Pericardium (tissue), 1 donor: ENCODE results near the gene ABCC5.

DNA sequence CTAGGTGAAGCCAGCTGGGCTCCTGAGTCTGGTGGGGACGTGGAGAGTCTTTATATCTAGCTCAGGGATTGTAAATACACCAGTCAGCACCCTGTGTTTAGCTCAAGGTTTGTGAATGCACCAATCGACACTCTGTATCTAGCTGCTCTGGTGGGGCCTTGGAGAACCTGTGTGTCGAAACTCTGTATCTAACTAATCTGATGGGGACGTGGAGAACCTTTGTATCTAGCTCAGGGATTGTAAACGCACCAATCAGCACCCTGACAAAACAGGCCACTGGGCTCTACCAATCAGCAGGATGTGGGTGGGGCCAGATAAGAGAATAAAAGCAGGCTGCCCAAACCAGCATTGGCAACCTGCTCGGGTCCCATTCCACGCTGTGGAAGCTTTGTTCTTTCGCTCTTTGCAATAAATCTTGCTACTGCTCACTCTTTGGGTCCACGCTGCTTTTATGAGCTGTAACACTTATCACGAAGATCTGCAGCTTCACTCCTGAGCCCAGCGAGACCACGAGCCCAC lies 2.1 kb upstream of the MCCC1 start:
- RRBS, result no CpG with 5 or more reads among the region's 12 CpGs

GRCh38 chr3:183490561-183491336 lies 62.3 kb upstream of the MCF2L2 start:
- RRBS, result no CpG with 5 or more reads among the region's 20 CpGs

DNA sequence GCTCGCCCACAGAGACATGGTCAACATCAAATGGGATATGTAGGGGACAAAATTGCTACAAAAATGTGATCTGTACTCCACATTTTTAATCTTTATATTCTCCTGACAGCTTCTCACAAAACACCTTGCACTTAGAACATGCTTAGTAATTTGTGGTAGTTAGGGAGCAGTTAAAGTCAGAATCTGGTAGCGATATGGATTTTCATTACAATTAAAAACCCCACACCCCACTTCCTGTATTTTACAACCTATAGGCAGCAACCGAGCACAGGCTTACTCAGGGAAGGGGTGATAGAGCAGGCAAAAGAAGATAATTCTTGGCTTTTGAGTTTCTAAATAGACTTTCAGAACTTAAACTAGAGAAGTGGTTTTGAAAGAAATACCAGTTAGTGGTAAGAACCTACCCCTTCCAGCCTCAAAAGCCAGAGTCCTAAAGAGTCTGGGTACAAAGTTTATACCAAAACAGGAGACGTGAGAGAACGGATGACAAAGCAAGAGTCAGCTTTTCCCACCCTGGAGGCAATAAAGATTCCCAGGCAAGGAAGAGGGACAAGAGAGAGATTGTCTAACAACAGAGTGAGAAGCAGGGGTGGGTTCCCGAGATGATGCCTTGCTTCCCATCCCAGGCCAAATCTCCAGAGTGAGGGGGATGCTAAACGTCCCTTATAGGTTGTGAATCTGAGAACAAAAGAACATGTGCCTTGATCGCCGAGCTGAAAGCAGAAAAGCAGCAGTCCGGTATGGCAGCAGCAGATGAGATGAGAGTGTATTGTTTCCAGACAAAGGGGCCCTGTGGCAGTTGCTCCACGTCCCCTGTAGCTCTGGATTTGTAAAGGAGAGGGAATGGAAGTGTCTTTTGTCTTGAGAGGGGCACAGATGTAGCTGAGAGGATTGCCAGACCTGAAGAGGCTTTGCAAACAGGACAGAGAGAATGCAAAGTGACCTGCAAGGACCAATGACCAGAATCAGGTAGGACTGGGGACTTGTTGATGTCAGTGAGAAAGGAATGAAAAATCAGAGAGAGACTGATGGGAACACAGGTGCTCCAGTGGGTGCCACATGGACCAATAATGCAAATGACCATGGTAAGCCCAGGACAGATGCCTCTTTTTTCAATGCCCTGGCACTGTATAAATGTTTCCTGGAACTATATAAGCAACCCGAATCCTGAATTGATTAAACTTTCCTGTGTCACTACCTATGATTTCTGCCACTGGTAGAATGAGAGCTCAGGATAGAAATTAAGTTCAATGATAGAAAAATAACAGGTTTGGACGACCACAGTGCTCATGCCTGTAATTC lies 36.7 kb downstream of the KLHL6 start:
- RRBS, result no CpG with 5 or more reads among the region's 13 CpGs

GRCh38 chr3:183540821-183541116 lies 14.7 kb downstream of the KLHL6 start:
- RRBS, result no CpG with 5 or more reads among the region's 8 CpGs

DNA sequence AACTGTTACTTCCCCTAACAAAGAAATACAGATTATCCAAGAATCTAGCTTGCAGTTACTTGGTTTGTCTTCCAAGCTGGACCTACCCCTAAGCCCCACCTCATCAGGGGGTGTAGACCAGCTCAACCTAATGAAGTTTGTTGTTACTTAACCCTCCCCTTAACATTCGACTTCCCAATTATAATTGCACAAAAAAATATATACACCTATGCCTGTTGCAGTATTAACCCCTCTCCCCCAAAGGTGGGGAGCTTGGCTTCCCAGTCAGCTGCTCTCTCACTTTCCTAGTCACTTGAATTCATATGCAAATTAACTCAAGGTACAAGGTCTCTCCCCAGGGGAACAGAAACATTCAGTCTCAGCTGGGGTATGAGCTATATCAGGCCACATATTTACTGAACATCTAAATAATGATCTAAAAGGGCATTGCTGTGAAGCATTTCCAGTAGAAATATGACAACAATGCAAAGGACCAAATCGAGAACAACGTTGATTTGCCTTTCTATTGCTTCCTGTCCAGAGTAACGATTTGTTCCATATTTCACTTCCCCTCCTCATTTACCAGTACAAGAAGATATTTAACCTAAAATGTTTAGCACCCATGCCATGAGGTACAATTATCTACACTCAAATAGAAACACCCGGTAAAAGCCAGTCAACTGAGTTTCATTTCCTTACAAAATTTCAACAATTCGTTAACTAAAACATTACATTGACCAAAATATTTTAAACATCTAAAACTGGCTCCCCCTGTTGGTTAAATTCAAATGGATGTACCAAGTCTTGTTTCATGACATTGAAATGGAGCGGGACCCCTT lies 36.4 kb upstream of the KLHL6 start:
- RRBS, result no CpG with 5 or more reads among the region's 7 CpGs

DNA sequence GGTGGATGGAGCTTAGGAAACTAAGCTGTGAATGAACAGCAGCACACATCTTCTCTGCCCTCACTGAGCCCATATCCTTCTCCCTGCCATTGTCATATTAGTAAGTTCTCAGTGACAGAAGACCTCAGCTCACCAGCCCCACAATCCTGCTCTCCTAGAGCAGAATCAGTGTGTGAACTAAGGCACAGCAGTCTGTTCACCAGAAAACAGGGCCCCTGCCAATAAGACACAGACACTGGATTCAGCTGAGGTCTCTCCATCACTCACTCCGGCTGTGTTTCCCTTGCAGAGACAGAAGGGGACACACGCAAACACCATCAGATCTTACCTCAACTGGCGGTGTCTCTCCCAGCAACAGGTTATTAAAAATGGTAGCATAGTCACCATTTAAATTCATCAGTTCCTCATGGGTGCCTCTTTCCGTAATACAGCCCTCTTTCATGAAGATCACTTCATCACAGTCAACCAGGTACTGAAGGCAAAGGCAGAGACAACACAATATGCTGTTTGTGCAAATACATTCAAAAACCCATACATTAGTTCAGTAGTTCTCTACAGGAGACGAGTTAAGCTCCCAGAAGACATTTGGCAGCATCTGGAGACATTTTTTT lies 56.4 kb downstream of the ABCC5 start:
- RRBS, result no CpG with 5 or more reads among the region's 5 CpGs

GRCh38 chr3:184016750-184017103 lies 957 bp downstream of the ABCC5 start:
- RRBS, result no CpG with 5 or more reads among the region's 7 CpGs

DNA sequence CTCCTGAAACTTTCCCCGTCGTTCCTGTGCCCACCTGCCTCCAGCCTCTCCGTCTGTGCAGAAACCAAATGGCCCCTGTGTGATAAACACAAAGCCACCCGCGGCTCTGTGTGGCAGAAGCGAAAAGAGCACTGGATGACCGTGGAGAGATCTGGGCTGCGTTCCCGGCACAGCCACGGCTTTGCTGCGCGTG lies 684 bp downstream of the ABCC5 start:
- RRBS, result no CpG with 5 or more reads among the region's 12 CpGs

DNA sequence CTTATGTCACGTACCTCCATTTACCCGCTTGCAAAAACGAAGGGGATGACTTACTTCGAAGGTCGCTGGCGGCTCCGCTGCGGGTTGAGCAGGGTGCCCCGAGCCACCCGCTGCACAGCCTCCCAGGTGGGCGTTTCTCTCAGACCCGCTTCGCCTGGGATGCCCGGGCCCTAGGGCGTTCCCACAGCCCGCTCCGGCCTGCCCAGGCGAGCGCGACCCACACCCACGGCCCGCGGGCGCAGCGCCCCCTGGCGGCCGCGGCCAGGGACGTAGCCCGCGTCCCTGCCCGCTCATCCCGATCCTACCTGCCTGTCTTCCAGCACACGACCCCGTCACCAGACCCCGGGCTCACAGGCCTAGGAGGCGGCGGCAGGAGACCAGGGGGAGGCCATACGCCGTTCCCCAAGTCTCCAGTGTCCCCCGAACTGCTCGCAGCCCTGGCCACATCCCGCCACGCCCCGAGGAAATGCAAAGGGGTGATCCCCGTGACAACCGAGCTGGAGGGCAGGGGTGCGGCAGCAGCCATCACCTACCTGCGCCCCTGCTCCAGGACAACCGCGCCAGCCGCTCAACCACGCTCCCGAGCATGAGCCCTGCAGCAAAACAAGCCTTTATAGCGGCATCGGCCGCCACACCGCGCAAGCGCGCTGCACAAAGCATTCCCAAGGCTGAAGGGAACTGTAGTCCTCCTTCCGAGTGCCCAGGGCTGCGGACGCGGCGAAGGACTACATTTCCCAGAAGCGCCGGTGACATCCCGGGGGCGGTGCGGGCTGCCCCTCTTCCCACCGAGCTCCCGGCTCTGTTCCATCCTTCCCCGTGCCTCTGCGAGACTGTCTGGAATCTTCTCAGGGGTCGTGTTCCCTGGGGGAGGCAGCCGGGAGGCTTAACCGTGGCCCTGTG lies at the start of gene ABCC5:
Gene ABCC5 (minus strand): TSS at position 588 of the 900 bp plus-strand sequence.
- RRBS, result 2% methylated on average over 9 of the region's 78 CpGs

GRCh38 chr3:184081430-184081771 lies 15.5 kb upstream of the HTR3E start:
- RRBS, result no CpG with 5 or more reads among the region's 6 CpGs

GRCh38 chr3:184142141-184142804 lies 7.1 kb downstream of the EIF2B5 start:
- RRBS, result no CpG with 5 or more reads among the region's 8 CpGs

GRCh38 chr3:184156118-184156557 lies 961 bp downstream of the DVL3 start:
- RRBS, result no CpG with 5 or more reads among the region's 16 CpGs

GRCh38 chr3:184160890-184161184 lies 5.7 kb downstream of the DVL3 start:
- RRBS, result no CpG with 5 or more reads among the region's 6 CpGs

DNA sequence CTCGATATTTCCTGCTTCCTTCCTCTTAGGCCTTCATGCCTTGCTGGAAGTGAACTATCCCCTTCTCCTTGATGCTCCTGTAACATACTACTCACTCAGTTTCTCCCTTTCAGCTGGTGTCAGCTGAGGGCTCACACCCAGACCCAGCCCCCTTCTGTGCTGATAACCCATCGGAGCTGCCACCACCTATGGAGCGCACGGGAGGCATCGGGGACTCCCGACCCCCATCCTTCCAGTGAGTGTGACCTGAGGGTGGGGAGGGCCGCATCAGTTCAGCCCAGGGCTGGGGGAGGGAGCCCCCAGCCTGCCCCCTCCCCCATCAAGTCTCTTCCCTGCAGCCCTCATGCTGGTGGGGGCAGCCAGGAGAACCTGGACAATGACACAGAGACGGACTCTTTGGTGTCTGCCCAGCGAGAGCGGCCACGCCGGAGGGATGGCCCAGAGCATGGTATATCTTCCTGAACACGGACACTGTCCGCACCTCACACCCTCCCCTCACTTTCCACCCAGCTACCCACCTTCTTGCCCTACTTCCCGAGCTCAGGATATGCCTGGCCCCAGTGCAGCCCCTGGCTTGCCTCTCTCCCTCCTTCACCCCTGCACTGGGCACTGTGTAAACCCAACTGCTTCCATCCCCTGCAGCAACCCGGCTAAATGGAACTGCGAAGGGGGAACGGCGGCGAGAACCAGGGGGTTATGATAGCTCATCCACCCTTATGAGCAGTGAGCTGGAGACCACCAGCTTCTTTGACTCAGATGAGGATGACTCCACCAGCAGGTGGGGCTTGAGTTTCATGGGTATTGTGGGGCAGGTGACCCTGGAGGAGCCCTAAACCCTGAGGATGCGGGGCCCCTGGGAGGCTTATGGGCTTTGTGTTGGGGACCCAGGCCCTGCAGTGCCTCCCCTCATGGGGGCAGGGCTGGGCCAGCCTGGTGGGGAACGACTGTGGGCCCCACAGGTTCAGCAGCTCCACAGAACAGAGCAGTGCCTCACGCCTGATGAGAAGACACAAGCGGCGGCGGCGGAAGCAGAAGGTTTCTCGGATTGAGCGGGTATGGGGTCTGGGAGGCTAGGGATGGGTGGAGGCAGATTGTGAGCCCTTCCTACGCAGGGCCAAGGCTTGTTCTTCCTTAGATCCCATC lies 9.3 kb downstream of the DVL3 start:
- RRBS, result no CpG with 5 or more reads among the region's 30 CpGs

- RRBS, result 17% methylated on average over 10 of the region's 66 CpGs
Observed at GRCh38 chr3:184241025-184242456, 7.2 kb downstream of the ALG3 start.

- RRBS, result no CpG with 5 or more reads among the region's 5 CpGs
Observed at GRCh38 chr3:184316241-184316773, 1.9 kb downstream of the EIF4G1 start.

DNA sequence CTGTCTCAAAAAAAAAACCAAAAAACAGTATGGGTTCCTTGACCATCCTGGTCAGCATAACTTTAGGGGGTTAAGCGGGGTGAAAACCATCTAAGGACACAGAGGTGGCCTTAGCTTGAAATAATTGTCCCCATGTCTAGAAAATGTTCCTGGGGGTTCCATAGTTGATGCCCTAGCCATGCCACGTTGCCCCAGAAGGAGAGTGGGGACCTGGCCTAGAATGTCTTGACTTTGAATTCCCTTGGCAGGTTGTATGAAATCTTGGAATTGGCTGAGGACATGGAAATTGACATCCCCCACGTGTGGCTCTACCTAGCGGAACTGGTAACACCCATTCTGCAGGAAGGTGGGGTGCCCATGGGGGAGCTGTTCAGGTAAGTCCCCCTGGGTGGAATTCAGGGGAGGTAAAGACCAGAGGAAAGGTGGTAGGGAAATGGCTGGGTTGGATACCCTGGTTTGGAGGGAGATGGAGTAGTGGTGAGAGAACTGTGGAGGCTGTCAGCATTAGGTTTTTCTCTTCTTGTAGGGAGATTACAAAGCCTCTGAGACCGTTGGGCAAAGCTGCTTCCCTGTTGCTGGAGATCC lies 8.9 kb upstream of the FAM131A start:
- RRBS, result no CpG with 5 or more reads among the region's 5 CpGs

DNA sequence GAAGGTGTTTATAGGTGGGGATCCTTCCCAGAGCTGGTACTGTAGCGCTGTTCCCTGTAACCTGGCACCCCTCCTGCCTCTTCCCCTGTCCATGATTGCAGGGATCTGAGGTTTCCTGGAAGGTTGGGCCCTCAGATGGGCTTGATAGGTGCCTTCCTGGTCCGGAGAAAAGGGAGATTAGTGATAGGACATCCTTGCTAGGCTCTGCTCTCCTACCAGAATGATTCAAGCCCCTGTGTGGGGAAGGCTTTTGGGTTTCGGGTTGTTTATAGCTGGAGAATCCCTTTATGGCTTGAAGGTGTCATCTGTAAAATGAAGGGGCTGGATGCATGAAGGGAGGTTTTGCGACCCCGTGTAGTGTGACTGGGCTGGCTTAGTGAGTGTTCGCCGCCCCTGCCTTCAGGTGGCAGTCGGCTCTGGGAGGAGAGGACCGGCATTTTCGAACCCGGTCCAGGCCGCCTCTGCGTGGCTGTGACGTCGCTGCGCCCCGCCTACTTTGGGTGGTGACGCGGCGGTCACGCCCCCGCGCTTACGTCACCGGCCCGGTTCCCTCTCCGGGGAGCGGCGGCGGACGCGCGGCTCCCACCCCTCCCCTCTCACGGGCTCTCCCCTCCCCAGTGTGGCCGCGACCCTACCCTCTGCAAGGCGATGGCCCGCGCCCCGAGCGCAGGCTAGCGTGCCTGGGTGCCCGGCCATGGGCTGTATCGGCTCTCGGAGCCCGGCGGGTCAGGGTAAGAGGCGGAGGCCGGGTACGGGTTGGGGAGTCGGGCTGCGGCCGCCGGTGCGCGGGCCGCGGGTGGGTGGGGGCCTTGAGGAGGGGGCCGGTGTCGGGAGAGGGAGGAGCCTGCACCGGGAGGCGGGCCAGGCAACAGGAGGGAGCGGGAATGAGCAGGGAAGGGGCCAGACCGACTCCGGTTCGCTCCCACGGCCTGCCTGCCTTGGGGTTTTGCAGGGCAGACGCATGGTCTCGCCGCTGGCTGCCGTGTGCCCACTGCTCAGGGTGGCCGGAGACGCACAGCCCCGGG lies 1.7 kb upstream of the FAM131A start:
- RRBS, result 2% methylated on average over 29 of the region's 74 CpGs

- RRBS, result 9% methylated on average over 4 of the region's 12 CpGs
Observed at GRCh38 chr3:184336633-184337288, 639 bp upstream of the FAM131A start.